Ureter (tissue), 1 donor: ENCODE results near the gene TACSTD2.

- PRO-cap = unidirectional peak, minus-strand start at chr1:54950818
Observed at GRCh38 chr1:54949886-54951373, 30.0 kb upstream of the TMEM61 start.

DNA sequence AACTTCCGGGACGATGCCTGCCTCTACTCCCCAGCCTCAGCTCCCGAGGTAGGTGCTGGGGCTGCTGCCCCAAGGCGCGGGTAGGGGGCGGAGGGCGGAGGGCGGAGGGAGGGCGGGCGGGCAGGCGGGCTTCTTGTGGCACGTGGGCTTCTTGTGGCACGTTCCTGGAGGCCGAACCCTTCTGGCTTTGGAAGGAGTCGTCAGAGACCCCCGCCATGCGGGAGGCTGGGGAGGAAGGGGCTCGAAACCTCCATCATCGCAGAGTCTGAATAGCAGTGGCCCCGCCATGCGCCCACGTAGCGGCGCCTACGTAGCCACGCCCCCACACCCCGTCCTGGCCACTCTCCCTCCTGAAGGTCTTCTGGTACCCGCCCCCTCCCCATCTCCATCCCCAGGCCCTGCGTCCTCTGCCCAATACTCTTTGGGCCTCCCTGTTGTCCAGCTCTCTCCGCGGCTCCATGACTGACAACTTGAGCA lies 16.8 kb downstream of the PCSK9 start:
- PRO-cap = no peak

DNA sequence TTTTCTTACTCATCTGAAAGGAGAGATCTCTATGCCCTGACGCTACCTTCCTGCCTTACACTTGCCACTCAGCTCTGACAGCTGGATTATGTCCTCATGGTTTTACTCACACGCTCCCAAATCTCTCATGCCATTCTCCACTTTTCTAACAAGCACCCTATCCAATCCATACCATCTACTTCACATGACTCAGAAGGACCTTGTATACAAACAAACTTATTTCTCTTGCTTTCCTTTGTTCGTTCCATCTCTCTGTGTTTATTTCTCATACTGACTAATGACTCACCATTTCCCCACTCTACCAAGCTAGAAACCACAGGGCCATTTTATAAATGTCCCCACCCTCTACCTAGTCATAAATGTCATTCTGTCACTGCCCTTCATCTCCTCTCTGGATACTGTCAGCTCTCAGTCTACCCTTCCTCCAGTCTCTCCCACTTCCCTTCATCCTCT lies 87.3 kb downstream of the USP24 start:
- PRO-cap = no peak

DNA sequence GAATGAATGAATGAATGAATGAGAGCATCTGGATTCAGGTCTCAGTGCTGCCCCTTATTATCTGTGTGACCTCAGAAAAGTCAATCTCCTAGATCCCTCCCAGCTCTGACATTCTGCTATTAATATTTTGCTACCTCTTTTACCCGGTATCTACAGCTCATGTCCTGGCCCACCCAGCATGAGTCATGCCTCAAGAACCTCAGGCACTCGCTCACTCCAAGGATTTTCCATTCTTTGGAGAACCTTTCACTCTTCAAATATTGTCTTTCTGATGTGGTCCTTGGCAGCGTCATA lies 213.8 kb upstream of the USP24 start:
- PRO-cap = no peak

DNA sequence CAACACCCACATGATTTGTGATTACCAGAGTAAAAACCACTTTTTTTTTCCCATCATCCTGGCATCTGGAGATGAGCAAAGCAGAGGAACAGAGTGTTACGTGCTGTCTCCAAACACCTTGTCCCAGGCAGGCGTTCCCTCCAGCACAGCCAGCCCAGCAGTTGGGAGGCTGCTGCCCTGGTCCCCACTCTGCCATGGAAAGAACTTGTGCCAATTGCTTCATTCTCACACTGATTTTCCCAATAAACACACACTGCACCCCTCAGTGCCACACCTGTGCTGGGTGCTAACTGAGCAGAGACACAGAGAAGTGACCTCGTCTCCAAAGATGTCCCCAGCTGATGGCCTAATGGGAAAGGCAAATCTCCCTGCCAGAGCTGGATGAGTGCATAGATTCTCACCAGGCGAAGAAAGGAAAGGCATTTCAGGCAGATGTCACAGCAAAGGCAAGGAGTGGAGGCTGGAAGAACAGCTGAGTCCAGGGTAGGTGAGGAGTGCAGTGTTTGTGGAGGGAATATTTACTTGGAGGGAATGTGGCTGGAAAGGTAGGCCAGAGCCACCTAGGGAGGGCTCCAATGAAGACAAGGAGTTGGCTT lies 360.9 kb upstream of the USP24 start:
- PRO-cap = no peak

GRCh38 chr1:56410877-56411505 lies 168.4 kb downstream of the PLPP3 start:
- PRO-cap = no peak

- PRO-cap = no peak
Observed at GRCh38 chr1:56411506-56412201, 167.7 kb downstream of the PLPP3 start.

DNA sequence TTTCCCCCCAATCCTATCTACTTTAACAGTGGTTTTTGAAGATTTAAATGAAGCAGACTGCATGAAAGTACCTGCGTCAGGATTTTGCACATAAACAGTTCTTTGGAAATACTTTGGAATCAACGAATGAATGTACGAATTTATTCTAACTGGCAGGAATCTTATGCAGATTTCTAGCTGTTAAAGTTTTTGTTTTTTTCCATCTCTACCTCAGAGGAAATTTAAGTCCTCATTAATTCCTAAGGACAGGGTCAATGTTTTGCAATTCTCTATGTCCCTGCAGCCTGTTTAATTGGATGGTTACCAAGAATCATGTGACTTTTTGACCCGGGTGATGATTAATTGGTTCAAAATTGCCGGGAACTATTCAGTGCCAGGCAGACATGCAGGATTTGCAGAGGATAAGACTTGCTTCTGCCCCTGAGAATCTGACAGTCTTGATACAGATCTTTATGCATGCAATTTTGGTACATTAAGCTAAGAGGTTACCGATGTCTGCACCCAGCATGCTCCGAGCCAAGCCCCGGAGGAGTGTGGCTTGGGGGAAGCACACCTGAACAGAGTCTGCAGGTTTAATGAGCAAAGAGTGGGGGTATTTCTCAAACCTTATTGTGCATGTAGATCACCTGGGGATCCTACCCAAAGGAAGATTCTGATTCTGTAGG lies 88.0 kb downstream of the PLPP3 start:
- PRO-cap = no peak

DNA sequence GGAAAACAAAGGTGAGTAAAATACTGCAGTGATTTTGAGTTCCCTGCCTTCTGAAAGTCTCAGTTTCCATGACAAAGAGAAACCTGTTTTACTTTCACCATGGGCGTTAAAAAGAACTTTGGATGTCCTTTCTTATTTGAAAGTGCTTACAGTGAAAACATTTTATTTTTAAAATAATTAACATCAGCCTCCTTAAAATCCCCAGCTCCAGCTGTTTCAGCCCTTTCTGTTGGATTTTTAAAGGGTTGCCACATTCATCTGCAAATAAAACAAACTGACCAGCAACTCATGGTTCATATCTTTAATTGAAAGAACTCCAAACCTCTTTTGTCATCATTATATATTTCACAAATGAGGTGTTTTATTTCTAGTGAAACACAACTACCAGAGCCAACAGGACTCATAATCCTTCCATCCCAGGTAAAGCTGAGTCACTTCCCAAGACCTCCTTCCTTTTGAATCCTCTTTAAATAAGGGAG lies 35.3 kb downstream of the PLPP3 start:
- PRO-cap = no peak

DNA sequence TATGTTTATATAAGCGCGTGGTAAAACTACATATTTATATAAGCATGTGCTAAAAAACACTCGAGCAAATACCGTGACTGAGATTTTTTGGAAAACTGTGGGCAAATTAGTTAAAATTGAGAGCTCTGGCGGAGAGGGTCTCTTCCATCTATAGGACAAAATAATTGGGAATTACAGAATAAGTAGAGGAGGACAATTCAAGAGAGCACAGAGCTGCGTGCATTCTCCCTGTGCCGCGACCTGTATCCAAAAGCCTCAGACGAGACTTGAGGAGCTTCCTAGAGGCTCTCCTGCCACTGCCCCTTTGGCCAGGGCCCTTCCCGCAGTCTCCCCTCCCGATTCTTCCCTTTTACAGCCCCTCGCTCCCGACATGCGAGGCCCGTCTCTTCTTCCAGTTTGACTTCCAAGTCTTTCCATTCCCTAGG lies 606 bp upstream of the PRKAA2 start:
- PRO-cap = no peak

DNA sequence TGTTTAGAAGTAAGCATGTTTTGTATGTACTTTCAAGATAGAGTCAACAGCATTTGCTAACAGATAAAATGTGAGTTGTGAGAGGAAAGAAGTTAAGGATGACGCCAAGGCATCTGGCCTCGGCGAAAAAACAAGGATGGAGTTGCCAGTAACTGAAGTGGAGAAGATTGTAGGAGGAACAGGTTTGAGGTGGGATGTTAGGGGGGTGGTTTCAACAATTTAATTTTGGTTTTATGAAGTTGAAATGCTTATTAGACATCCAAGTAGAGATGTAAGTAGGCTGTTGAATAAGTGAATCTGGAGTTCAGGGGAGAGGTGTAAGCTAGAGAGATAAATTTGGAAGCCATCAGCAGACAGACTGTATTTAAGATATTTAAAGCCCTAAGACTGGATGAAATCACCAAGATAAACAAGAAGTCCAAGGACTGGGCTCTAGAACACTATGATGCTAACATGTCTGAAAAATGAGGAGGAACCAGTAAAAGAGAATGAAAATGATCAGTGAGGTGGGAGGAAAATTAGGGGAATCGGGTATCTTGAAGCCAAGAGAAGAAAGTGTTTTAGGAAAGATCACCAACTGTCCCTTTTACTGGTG lies 39.0 kb downstream of the PRKAA2 start:
- PRO-cap = no peak

GRCh38 chr1:58250030-58250943 lies 296.2 kb downstream of the OMA1 start:
- PRO-cap = no peak

GRCh38 chr1:58391999-58392724 lies 154.4 kb downstream of the OMA1 start:
- PRO-cap = no peak

DNA sequence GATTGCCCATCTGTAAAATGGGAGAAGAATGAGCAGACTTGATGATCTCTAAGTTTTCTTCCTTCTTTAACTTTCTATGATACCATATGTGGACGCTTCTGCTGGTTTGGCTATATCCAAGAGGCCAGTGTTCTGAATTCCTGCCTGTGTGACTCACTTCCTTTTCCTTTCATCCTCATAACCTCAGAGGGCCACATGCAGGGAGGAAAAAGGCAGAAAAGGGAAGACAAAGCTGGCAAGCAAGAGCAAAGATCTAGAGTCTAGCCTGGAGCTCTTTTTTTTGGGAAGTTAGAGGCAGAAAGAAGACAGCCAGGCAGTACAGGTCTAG lies 151.2 kb downstream of the OMA1 start:
- PRO-cap = no peak

DNA sequence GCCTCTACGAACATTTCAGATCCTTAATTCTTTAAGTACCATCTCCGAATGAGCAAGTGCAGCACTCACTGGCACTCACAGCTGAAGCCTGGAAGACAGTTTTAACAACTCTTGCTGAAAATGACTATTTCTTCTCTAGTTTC lies 1.0 kb downstream of the OMA1 start:
- PRO-cap = no peak

- PRO-cap = no peak
Observed at GRCh38 chr1:58572723-58573080, 4.3 kb downstream of the TACSTD2 start.

DNA sequence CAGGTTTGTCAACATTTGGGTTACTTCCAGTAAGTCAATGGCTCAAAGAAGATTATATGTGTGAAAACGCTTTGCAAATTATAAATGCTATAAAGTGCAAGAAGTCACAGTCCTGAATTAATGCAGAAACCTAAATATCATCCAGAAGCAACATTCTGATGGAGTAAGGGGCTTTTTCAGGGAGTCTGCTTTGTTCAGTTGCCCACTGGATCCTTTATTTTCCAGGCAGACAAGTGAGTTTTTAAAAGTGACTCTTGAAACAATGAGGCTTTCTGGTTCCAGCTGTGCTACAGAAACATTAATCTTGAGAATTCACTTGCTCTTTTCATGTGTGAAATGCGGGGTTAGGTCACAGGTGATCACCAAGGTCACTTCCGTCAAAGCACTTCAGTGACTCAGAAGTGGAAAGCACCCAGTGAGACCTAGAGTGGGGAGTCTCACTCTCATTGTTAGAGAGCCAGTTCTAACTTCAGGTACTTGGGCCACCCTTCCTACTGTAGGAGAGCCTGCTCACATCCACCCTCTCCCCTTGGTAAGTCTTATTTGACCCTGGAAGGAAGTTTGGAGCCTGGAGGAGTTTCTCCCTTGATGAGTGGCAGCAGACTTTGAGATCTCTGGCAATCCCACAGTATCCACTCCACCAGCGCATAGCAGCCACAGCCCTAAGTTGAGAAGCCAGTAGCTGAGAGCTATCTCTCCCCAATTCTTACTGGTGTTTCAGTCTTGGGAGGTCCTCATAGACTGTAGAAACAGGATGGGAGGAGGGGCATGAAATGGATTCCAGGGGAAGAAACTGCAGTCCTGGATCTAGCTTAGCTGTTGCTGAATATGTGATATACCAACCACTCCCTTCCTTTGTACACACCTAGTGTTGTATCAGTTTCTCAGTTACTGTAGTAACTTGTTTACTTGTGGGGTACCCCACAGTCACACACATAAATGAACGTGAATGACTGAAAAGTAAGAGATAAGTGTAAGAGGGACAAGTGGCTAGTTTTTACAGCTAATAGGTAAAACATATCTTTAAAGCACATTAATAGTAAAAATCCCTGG lies 3.2 kb downstream of the TACSTD2 start:
- PRO-cap = no peak

- PRO-cap = bidirectional peak, plus-strand start at chr1:58577204, minus-strand start at chr1:58577252
Observed at GRCh38 chr1:58576843-58577725, at the start of gene TACSTD2. TSS of gene TACSTD2 (minus strand) at chr1:58577252.

DNA sequence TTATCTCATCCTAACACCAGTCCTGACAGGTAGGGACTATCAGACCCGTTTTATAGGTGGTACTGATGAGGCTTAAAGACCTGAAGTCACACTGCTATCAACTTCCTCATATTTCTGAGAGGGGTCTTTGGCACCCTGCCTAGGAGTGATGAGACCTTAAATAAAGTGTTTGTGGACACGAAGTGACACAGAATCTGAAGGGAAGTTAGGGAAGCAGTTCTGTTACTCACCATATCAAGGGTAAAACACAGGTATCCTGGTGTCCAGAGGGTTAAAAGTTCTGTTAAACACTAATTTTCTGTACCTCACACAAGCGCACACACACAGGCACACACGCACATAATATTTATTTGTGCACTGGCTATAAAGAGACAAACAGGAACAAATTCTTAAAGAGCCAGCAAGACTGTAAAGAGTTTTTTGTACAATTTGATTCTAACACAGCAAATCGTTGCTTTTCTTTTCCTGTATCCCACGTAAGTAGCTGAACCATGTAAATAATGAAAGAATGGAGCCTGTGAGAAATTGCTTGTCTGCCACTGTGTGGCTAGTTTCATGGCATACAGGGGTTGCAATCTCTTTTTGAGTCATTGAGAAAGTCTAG lies 776 bp upstream of the TACSTD2 start:
- PRO-cap = no peak

DNA sequence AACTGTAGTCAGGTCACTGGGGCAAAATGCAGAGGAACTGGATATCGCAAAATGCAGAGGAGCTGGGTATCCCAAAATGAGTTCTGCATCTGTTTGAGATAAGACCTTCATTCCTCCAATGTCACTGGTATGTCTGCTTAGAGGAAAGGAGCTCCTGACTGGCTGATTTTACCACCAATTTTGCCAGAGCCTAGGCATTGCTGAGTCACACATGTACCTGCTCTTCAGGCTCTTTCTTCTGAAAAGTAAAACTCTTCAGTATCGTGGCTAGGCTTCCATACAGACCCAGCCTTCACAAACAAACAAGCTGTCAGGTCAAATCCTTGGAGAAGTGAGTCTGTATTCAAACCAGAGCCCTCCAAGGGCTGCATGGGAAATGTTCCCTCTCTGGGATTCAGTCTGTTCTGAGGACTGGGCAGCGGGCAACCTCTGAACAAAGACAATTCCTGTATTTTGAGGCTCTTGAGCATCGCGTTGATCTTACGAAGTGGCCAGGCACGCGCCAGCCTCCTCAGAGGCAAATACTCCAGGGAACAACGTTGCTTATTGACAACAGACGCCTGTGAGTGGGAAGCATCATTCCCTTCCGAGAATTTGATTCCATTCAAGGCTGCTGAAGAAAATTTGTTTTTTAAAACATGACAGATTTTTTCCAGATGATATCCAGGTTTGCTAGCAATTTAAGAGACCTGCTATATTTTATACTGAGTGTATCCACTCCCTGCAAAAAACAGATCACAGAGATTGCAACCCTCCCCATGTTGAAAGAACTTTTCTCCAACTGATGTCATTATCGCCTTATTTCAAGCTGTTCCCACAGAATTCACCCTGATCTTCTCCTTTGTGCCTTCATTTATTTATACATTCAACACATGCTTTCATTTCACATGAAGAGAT lies 20.0 kb upstream of the TACSTD2 start:
- PRO-cap = no peak